PC-3 (cell line): Measurements from ENCODE around the genes PAX2 and TWNK.

DNA sequence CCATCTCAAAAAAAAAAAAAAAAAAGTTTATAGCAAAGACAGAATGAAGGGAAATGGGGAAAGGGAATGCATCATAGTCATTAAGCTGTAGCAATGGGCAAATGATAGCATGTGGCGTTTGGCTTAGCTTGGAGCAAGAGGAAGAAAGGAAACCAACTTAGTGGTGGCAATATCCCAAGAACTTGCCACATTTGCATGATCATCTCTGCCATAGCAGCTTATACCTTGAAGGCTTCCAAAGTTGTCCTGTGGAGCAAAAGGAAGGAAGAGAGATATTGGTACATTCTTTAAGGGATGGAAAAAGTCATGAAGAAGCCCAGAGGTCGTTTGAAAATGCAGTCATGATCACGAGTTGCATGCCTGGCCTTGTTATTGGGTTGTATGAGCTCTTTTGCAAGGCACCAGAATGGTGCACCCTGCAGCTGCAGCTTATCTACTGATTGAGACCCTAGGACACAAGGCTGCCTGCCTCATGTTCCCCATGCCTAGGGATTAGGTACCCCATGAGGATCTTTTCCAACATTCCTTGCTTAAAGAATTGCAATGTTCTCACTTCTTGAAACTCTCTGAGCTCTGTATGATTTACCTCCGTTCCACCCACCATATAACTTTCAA lies 6.7 kb downstream of the SCD start:
- RAMPAGE, long total RNA, result no peak

GRCh38 chr10:100360759-100361139 lies 13.7 kb downstream of the SCD start:
- RAMPAGE, long total RNA, result no peak

- RAMPAGE, long total RNA, result no peak
Observed at GRCh38 chr10:100361140-100362176, 14.4 kb downstream of the SCD start.

- RAMPAGE, long total RNA, result no peak
Observed at GRCh38 chr10:100370418-100371041, 23.5 kb downstream of the SCD start.

GRCh38 chr10:100372348-100372947 lies 25.4 kb downstream of the SCD start:
- RAMPAGE, long total RNA, result no peak

- RAMPAGE, long total RNA, result no peak
Observed at GRCh38 chr10:100481301-100482155, 18.7 kb downstream of the WNT8B start.

GRCh38 chr10:100482156-100482840 lies 19.5 kb downstream of the WNT8B start:
- RAMPAGE, long total RNA, result no peak

DNA sequence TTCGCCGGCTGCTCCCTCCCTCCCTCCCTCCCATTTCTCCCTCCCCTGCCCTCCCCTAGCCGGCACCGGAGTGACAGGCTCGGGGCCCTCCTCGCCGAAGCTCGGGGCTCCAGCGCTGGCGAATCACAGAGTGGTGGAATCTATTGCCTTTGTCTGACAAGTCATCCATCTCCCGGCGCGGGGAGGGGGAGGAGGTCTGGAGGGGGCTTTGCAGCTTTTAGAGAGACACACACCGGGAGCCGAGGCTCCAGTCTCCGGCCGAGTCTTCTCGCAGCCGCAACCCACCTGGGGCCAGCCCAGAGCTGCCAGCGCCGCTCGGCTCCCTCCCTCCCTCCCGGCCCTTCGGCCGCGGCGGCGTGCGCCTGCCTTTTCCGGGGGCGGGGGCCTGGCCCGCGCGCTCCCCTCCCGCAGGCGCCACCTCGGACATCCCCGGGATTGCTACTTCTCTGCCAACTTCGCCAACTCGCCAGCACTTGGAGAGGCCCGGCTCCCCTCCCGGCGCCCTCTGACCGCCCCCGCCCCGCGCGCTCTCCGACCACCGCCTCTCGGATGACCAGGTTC lies at the start of gene PAX2:
PAX2 (plus strand) TSS at position 250 of the 561 bp plus-strand sequence.
- RAMPAGE, long total RNA, result no peak

DNA sequence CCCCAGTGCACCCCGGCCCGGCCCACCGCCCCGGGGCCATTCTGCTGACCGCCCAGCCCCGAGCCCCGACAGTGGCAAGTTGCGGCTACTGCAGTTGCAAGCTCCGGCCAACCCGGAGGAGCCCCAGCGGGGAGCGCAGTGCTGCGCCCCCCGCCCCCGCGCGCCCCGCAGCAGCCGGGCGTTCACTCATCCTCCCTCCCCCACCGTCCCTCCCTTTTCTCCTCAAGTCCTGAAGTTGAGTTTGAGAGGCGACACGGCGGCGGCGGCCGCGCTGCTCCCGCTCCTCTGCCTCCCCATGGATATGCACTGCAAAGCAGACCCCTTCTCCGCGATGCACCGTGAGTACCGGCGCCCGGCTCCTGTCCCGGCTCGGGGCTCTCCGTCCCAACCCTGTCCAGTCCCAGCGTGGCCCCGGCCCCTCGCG lies 596 bp downstream of the PAX2 start:
- RAMPAGE, long total RNA, result no peak

DNA sequence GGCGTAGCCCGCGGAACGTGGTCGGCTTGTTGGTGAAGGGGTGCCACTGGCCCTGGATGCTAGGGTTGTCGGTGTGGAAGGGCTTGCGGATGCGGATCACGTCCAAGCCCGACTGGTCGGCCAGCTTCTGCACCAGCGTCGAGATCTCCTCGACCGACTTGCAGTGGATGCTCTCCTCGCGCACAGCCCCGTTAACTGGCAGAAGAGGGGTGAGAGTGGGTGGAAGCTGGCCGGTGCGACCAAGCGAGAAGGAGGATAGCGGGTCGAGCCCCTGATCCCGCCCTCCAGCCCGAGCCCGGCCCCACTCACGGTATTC lies 558 bp downstream of the MRPL43 start:
- RAMPAGE, long total RNA, result no peak

GRCh38 chr10:100987097-100988110 lies at the start of gene TWNK:
TSS of gene TWNK (plus strand) at chr10:100987543.
- RAMPAGE, long total RNA, result start-site peak on the minus strand at chr10:100987461-100987484, 69 and 40 reads in 2 replicates; start-site peak on the plus strand at chr10:100987549-100987557, 27 and 18 reads in 2 replicates

- RAMPAGE, long total RNA, result no peak
Observed at GRCh38 chr10:101046678-101047099, 15.1 kb upstream of the KAZALD1 start.

GRCh38 chr10:101060515-101061060 lies 1.2 kb upstream of the KAZALD1 start:
- RAMPAGE, long total RNA, result no peak

GRCh38 chr10:101142095-101142742 lies 11.1 kb downstream of the TLX1 start:
- RAMPAGE, long total RNA, result no peak

- RAMPAGE, long total RNA, result no peak
Observed at GRCh38 chr10:101521544-101521976, 66.5 kb downstream of the POLL start.

DNA sequence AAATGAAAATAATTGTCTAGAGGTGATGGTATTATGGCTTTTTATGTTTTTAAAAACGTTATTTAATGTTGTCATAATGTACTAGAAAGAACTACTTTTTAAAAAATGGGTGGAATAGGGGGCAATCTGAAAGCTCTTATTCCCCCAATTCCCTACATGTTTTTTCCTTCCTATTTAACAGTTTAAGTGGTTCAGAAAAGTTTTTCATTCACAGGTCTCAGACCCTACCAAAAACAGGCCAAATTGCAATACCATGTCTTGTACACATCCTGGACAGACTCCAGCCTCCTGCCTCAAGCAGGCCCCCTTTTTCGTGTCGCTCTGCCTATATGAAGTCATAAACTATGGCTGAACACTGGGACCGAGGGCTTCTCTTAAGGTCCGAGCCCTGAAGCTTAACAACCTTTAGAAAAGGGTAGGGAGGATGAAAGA lies 1.4 kb downstream of the FBXW4 start:
- RAMPAGE, long total RNA, result no peak

GRCh38 chr10:102066312-102066894 lies 1.3 kb downstream of the HPS6 start:
- RAMPAGE, long total RNA, result no peak

DNA sequence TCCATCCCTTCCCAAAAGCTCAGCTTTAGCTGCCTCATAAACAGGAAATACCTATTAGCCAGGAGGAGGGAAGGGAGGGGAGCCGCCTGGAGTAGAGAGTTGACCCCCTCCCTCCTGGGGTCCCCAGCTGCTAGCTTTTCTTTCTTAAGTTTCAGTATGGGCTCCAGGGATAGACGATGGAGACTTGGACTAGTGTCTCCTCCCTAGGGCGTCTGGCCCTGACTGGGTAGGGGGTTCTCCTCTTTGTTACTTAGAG lies 1.3 kb upstream of the LDB1 start:
- RAMPAGE, long total RNA, result no peak

DNA sequence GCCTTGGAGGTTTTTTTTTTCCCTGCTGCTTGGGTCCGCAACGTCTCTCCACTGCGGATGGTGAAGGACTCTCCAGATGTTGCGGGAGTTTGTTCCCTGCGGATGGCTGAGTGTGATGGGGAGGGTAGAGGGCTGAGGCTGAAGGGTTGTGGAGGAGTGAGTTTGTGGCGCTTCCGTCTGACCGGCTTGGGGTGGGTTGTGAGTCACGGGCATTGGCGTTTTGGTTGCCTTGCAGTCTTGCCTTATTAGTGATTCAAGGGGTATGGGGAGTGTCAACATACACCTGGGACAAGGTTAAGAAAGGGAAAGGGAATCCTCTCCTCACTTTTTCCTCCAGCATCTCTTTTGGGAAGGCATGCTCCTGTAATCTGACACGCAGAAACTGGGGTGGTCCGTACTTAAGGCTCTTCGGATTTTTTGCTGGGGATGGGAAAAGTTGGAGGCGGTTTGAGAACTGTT lies 1.1 kb downstream of the PPRC1 start:
- RAMPAGE, long total RNA, result no peak

- RAMPAGE, long total RNA, result no peak
Observed at GRCh38 chr10:102159596-102160421, 7.6 kb downstream of the NOLC1 start.